UCH-1 (cell line): ENCODE measurements around a stretch of chr19.

DNA sequence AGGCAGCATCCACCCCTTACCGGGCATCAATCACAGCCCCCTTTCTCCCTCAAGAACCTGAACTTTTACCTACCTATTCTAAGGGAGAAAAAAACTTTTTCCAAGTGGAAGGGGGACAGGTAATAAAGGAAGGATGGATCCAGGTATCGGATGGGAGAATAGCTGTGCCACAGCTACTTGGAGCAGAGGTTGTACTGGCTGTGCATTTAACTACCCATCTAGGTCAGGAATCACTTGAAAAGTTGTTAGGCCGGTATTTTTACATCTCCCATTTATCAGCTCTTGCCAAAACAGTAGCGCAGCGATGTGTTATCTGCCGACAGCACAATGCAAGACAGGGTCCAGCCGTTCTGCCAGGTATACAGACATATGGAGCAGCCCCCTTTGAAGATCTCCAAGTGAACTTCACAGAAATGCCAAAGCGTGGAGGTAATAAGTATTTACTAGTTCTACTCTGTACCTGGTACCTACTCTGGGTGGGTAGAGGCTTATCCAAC, 80.3 kb downstream of the ZNF486 start:
- RRBS = no CpG with 5 or more reads among the region's 8 CpGs

DNA sequence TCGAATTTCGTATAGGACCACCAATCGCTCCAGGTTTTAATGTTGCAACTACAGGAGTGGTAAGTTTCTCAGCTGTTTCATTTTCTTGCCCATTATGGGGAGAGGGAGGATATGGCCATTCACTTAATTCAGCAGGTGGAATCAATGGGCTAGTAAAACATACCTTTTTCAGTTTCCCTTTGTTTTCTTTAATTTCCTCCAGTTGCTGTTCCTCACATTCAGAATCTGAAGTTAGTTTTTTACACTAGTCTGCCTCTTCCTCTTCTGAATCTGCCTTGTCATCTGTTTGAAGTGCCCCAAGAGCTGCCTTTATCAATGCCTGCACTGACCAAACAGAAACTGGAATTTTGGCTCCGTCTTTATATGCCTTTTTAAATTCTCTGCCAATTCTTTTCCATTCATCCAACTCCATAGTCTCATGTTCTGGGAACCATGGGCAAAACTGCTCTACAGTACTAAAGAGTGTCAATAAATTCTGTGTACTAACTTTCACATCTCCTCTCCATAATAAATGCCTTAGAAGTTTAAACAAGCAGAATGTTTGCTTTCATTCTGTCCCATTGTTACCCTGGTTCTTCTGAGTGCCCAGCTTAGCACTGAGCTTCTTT, 154.1 kb downstream of the ZNF486 start:
- RRBS = no CpG with 5 or more reads among the region's 4 CpGs

DNA sequence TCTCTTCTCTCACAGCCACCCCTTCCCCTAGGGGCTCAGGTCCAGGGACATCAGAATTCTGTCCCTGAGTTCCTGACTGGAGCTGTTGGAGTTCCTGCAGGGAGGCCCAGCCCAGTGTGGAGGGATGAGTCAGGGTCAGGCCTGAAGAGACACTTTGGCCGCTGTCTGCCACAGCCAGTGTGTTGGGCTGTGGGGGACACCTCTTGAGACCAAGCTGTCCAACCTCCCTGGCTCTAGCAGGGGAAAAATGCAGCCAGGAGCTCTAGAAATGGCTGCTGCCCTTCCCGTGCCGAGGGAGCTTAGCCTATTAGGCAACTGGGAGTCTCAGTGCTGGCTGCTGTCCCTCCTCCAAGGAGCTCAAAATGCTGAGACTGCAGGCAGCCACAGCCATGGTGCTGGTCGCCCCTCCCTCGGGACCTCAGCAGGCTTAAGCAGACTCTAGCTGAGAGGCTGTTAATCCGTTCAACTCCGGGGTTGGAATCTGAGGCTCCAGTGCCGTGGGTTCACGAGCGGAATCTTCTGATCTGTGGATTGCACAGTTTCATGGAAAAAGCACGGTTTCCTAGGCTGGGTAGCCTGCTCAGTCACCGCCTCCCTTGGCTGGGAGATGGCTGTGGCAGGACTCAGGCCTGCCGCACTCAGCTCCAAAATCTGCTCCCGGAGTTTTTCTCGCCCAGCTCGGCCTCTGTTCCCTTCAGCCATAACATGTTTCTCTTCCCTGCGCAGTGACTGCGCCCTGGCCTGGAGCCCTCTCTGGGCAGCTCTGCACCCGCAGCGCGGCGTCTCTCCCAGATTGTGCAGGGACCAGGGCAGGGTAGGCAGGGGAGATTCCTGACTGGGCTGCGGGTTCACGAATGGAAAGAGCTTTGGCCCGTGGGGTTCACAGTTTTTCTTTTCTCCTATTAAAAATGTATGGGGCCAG, 3.8 kb upstream of the ZNF626 start:
- RRBS = no CpG with 5 or more reads among the region's 25 CpGs

DNA sequence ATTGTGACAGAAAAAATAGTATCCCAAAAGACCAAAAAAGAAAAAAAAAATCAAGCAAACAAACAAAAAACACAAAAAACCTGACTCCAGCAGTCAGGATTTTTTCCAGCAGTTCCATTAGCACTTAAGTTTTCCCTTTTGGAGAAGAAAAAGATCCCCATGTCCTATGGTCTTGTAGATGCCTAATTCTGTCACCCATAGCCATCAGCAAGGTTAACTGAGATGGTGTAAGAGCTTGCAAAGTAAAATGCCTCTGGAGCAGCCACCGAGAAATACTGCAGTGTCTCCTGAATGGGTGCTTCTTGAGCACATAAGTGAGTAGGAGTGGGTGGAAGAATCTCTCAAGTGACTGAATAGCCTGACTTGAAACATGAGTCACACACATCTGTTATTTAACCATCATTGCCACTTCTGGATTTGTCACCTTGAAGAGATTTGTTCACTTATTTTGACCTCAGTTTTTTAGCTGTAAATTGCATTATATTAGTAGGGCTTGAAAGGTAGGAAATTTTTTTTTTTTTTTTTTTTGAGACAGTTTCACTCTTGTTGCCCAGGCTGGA, 2.3 kb downstream of the ZNF714 start:
- RRBS = no CpG with 5 or more reads among the region's 1 CpG

DNA sequence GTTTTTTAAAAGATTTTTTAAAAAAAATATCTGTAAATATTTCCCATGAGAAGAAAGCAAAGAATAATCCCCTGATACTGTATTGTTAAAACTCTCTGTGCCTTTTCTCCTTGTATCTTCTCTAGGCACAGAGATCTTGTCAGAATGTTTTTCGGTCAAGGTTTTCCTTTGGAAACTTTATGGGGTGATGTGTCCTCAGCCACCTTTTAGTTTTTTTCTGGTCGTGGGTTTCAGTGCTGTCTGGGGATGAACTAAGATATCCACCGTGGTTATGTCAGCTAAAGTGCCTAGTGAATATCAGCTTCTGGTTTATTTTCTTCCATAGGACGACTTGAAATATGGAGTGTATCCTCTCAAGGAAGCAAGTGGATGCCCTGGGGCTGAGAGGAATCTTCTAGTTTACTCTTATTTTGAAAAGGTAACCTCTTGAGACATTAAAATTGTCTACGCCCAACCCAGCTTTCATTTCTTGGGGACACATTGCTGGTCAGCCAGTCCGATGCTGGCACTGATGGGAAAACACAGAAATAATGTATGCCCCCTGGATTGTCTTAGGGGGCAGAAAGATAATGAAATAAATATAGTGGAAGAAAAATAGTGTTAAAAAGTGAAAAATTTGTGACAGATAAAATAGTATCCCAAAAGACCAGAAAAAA, 1.5 kb downstream of the ZNF431 start:
- RRBS = no CpG with 5 or more reads among the region's 6 CpGs

GRCh38 chr19:21286669-21287166, 42.5 kb downstream of the ZNF708 start:
- RRBS = no CpG with 5 or more reads among the region's 3 CpGs

GRCh38 chr19:21483492-21484186, 21.8 kb upstream of the ZNF429 start:
- RRBS = no CpG with 5 or more reads among the region's 47 CpGs

- RRBS = no CpG with 5 or more reads among the region's 7 CpGs
Observed at GRCh38 chr19:21584482-21585001, 79.1 kb downstream of the ZNF429 start.

DNA sequence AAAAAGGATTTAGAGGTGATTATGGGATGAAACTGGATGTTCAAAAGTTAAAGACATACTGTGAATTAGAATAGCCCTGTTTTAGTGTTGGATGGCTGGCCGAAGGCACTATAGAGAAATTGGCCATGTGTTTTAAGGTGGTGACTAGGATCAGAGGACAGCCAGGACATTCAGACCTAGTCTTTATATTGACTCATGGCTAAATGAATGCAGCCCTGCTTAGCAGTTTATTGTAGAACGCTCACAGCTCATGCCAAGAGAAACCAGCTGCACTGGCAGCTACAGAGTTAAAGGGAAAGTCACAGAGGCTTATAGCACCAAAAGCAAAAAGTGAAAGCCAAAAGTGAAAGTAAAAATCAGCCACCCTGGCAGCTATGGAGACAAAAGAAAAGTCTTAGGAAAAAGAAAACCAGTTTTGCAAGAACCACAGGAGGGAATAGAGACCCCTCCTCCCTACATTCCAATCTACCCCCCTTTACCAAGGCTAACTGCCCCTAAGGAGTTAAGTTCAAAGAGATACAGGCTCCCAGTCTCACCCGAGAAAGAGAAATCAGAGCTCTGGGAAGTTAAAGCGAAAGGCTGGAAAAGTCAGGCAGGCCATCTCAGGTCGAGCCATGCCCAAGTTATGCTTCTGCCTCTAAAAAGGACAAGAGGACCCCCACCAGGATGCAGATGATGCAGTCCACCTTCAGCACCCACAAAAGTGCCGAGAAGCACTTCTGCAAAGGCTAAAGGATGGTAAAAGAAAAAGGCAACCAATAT, 99.0 kb downstream of the ZNF429 start:
- RRBS = no CpG with 5 or more reads among the region's 6 CpGs

- RRBS = no CpG with 5 or more reads among the region's 3 CpGs
Observed at GRCh38 chr19:21805937-21806767, 29.8 kb downstream of the ZNF43 start.

DNA sequence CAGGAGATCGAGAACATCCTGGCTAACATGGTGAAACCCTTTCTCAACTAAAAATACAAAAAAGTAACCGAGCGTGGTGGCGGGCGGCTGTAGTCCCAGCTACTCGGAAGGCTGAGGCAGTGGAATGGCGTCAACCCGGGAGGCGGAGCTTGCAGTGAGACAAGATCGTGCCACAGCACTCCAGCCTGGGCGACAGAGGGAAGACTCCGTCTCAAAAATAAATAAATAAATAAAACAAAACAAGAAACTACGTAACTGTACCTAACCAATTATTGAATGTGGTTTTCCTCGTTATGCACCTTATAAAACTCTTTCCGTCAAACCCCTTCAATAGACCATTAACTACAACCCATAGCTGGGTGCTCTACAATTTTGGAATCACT, 779 bp downstream of the ZNF208 start:
- RRBS = no CpG with 5 or more reads among the region's 15 CpGs

DNA sequence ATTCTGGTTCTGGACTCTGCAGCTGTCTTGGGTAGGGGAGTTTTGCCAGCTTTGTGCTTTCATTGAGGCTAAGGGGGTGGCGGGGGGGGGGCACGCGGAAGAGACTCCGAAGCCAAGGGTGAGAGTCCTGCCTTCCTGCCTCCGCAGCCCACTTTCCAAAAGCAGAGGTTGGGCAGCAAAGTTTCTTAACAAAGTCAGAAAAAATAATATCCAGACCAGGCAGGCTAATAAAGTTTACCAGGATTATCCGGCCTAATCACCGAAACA, 4.9 kb upstream of the ZNF98 start:
- RRBS = no CpG with 5 or more reads among the region's 7 CpGs

DNA sequence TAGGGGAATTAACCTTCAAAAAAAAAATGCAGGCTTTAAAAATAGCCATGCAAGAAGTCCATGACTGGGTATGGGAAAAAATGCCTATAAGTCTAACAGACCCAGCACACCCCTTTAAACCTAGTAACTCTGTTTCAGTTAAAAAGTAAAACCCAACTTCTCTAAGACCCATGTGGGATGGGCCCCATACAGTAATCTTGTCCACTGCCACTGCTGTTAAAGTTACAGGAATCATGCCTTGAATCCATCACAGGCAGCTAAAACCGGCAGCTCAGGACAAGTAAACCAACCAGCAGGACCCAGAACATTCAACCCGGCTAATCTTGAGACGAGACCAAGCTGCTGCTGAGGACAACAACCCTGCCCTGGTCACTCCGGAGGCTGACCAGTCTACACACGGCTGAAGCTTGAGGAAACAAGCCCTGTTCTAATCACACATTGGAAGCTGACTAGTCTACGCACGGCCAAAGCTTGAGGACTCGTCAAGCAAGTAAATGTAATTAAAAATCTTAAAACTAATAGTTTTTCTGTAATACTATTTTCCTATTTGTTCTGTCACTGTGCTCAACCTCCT, 105.2 kb upstream of the ZNF492 start:
- RRBS = no CpG with 5 or more reads among the region's 8 CpGs

DNA sequence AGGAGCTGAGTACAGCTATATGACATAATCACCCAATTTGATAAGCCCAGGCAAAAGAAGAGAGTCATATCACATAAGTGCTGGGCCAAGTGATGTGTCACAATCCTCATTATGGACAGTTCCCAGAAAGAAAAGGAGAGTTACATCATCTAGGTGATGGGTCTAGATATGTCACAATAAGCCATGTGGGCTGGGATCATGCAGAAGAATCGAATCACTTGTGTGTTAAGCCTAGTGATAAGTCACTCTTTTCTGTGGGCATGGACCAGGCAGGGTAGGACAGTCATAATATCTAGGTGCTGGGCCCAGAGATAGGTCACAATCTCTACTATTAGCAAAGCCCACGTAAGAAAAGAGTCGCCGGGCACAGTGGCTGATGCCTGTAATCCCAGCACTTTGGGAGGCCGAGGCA, 14.1 kb upstream of the ZNF724 start:
- RRBS = no CpG with 5 or more reads among the region's 5 CpGs

- RRBS = no CpG with 5 or more reads among the region's 14 CpGs
Observed at GRCh38 chr19:23414758-23415446, 19.6 kb upstream of the ZNF91 start.

- RRBS = no CpG with 5 or more reads among the region's 7 CpGs
Observed at GRCh38 chr19:23917618-23918266, 3.1 kb downstream of the ZNF726 start.

- RRBS = no CpG with 5 or more reads among the region's 21 CpGs
Observed at GRCh38 chr19:24002762-24003388, 84.1 kb upstream of the ZNF254 start.

DNA sequence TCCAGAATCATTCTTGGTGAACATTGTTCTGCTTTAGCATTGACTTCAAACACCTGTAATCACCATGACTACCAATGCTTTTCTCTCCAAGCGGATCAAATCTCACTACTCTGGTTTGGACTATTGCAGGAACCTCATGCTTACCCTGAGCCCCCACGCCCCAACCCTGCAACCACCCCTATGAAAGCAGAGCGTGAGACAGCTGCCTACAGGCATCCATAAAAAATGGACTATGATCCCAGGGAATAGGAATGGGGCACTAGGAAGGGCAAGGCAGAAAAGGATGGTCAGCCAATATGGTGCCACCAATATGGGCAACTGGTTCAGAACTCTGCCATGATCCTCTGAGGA, 1074.3 kb downstream of the UQCRFS1 start:
- RRBS = no CpG with 5 or more reads among the region's 3 CpGs

GRCh38 chr19:28571871-28572196, 641.1 kb downstream of the UQCRFS1 start:
- RRBS = no CpG with 5 or more reads among the region's 2 CpGs

DNA sequence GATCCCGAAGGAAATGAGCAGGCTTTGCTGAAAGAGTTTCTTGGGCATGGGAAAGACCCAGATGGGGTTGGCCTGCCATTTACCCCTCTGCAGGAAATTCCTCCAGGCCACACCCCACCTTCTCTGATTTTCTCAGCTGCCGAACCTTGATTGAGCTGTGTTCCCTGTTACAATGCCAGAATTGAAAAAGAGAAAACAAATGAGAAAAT, 575.7 kb downstream of the UQCRFS1 start:
- RRBS = no CpG with 5 or more reads among the region's 2 CpGs